Right cardiac atrium (tissue), 1 donor: ENCODE measurements around the genes TSPY4, TSPY3, UTY and CDY2A.

DNA sequence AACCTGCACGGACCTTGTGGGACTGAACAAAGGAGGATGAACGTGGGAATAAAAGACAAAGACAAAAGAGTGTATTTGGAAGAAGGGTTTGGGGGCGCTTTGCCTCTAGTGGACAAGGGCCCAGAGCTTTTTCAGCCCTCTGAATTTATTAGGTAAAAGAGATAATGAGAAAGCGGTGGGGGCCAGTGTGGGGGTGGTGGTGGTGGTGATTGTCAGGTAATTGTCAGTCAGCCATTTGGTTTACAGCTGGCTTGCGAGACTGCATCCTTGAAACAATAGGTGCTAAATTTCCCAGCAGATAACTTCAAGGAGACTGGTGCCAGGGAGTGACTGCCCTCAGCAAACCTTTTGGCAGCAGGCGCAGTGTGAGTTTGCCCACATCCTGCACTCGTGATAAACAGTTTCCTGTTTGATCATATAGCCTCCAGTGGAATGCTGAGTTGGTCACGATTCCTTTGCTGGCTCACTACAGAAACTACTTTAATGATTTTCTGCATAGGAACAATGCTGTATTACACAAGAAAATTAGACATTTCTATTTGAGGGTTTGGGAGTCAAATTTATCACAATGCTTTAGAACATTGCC, 45.9 kb downstream of the RPS4Y1 start:
- PRO-cap, result no peak

DNA sequence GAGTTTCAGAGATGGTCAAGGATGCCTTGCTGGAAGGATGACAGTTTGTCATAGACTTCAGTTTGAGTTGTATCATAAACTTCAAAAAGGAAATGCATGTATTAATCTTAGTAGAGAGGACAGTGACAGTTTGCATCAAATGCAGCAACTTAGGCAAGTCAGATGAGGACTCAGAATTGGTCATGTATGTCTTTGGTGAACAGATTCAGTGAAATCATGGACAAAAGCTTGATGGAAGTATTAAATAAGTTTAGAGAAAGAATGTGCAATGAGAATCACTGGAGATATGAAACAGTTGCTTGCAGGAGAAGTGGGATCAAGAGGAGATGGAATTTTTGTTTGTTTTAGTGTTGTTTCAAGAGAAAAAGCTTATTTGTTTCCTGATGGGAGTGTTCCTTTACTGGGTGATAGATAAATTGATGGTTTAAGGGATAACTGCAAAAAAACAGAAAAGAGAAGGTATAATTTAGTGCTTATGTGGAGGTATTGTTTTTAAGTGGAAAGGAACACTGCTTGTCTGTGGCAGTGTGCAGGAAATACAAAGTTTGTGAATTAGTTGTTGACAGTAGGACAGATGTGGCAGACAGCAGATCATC, 33.9 kb downstream of the ZFY start:
- PRO-cap, result no peak

DNA sequence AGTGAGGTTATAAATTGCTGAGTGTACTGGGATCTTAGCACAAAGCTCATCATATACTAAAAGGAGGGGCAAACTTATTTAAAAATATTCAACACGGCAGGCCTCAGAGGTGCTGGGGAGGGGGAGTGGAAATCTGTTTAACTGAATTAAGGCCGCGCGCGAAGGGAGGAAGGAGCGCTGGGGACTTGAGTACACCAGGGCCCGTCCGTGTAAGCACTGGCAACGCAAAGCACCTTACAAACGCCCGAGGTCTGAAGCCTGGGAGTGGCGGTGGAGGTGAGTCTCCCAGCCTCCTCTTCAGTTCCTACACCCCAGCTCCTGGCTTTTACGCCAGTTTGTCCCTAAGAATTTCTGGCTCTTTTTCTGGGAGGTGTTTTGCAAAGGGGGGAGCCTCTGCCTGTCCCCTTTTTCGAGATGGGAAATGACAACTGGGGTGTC, 650 bp upstream of the TBL1Y start:
- PRO-cap, result no peak

DNA sequence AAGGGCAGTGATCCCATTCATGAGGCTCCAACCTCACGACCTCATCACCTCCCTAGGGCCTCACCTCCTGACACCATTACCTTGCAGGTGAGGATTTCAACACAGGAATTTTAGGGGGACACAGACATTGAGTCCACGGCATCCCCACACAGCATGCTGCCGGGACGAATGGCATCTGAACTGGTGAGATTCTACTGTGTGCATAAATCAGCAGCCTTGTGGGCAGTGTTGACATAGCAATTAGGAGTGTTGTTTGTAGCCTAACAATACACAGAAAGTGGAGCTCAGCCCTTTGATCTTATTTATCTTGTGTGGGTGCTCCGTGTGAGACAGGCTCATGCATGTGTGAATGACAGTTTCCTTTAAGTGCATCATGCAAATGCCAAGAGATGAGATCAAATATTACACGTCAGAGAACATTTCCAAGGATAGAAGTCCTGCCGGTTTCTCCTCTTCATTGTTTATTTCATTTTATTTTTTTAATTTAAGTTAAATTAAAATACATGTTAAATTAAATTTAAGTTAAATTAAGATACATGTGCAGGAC, 368.8 kb upstream of the AMELY start:
- PRO-cap, result no peak

DNA sequence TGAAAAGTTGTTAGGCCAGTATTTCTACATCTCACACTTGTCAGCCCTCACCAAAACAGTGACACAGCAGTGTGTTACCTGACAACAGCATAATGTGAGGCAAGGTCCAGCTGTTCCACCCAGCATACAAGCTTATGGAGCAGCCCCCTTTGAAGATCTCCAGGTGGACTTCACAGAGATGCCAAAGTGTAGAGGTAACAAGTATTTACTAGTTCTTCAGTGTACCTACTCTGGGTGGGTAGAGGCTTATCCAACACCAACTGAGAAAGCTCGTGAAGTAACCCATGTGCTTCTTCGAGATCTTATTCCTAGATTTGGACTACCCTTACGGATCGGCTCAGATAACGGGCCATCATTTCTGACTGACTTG, 469.4 kb upstream of the TSPY4 start:
- PRO-cap, result no peak

GRCh38 chrY:9337265-9337761, at the start of gene TSPY4:
Gene TSPY4, plus strand, starts transcription at chrY:9337464.
- PRO-cap, result no peak

DNA sequence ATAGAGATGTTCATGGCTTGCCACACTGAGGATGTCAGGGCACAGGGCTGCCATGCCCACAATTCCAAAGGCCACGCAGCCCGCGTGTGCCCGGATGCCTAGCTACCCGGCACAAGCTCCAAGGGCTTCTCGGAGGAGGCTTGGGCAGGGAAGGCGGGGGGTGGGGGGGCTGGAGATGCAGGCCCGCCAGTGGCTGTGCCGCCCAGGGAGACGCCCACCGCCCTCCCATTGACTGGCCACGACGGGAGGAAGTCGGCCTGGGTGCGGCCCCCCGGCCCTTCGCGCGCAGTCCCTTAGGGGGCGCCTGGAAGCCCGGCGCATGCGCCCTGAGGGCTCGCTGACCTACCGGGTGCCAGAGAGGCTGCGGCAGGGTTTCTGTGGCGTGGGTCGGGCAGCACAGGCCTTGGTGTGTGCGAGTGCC, at the start of gene TSPY3:
TSPY3 (plus strand) TSS at position 274 of the 421 bp plus-strand sequence.
- PRO-cap, result no peak

GRCh38 chrY:13136067-13136274, 231.3 kb downstream of the DDX3Y start:
- PRO-cap, result no peak

- PRO-cap, result no peak
Measured at GRCh38 chrY:13479868-13480185, at the start of gene UTY. Gene UTY, minus strand, starts transcription at chrY:13480033.

DNA sequence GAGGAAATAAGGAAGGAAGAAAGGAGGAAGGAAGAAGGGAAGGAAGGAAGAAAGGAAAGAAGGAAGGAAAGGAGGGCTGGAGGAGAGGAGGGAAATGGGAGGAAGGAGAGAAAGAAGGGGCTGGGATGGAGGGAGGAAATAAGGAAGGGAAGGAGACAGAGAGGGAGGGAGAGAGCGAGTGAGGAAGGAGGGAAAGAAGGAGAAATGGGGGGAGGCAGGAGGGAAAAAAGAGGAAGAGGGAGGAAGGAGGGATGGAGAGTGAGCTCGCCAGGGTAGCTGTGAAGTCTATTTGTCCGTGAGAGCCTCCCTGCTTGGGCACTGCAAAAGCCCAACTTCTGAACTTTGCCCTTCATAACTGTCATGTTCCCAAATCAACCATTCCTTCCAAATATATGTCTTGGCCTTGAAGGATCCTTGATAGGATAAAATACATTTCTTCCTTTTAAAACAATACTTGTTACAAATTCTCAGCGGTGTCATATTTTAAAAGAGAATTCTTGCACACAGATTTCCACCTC, 145.4 kb downstream of the VCY1B start:
- PRO-cap, result no peak

DNA sequence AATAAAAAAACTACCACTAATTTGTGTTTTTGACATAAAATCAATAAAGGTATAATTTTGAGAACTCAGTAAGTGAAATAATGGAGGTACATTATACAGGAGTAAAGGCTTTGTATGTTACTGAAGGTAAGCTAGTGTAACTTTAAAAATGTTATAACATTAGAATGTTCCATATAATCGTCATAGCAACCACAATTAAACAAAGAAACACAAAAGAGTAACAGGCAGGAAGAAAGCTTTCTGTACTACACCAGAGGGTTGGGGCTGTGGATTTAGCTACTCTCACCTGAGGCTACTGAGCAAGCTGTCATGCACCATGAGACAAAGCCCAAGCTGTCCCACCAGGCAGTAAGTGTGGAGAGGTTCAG, at the start of gene CDY2A:
CDY2A (plus strand) TSS at position 218 of the 368 bp plus-strand sequence.
- PRO-cap, result no peak

DNA sequence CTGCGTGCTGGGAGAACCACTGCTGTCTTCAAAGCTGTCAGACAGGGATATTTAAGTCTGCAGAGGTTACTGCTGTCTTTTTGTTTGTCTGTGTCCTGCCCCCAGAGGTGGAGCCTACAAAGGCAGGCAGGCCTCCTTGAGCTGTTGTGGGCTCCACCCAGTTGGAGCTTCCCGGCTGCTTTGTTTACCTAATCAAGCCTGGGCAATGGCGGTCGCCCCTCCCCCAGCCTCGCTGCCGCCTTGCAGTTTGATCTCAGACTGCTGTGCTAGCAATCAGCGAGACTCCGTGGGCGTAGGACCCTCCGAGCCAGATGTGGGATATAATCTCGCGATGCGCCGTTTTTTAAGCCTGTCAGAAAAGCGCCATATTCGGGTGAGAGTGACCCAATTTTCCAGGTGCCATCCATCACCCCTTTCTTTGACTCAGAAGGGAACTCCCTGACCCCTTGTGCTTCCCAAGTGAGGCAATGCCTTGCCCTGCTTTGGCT, 365.8 kb downstream of the KDM5D start:
- PRO-cap, result no peak

DNA sequence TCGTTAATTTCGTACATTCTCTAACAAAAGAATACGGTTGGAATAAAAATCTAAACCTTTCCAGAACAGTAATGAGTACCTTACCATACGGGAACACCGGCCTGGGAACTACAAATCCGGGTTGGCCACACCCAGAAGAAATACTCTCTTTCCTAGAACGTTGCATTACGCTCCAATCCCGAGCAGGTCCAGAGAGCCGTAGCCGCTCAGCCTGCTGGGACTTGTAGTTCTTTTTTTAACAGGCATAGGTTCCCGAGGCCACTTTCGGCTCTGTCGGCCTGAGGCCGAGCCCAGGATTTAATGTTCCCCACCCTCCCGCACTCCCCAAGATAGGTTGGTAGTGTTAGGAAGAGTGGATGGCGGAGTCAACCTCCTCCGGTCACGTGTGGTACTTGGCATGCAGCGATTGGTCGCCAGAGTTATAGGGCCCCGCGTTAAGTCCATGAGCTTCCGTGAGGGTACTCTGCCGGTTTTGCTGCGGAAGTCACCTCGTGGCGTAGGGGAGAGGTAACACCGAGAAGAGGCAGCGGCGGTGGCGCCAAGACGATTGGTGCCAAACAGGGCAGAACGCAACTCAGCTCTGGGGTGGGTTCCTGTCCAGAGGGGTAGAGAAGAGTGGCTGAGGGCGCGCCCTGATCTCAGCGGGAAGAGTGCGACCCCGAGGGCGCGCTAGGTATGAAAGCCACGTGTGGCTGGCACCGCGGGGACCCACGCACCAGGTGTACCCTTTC, 177.5 kb downstream of the KDM5D start:
- PRO-cap, result no peak